ENCODE measurements around the genes ZSCAN5C and ZNF583.

DNA sequence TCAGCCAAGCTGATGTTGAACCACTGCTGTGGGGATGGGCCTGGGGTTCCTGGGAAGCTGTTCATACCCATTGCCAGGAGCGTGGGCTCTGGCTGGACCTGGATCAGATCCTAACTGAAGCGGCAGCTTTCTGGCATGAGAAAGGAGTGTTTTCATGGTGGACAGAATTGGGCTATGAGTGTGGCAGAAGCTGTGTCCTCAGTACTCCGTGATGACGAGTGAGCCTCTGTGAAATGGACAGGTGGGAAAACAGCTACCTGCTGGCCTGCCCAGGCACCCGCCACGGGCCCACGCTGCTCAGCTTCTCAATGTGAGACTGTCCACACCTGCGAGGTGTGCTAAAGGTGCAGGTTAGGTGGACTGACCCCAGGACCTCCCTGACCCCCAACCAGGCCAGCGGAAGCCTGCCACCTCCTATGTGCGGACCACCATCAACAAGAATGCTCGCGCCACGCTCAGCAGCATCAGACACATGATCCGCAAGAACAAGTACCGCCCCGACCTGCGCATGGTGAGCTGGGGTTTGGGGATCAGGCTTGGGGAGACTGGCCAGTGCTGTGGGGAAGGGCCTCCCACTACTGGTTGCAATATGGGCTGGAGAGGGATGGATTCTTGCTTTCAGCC lies 1.9 kb downstream of the RPL28 start:
- PRO-cap, 2 experiments, result no peak in any of the 2 experiments
- RAMPAGE, long total RNA, 5 experiments, result no peak in any of the 5 experiments

- PRO-cap, 2 experiments, result no peak in any of the 2 experiments
- RAMPAGE, long total RNA, 5 experiments, result no peak in any of the 5 experiments
Observed at GRCh38 chr19:55419816-55420059, 12.2 kb upstream of the UBE2S start.

- PRO-cap, 2 experiments, result peak in 1 of 2 experiments; most common plus-strand start chr19:55491352 (in 1)
- RAMPAGE, long total RNA, 5 experiments, result no peak in any of the 5 experiments
Observed at GRCh38 chr19:55490921-55491610, 2.8 kb downstream of the SSC5D start.

DNA sequence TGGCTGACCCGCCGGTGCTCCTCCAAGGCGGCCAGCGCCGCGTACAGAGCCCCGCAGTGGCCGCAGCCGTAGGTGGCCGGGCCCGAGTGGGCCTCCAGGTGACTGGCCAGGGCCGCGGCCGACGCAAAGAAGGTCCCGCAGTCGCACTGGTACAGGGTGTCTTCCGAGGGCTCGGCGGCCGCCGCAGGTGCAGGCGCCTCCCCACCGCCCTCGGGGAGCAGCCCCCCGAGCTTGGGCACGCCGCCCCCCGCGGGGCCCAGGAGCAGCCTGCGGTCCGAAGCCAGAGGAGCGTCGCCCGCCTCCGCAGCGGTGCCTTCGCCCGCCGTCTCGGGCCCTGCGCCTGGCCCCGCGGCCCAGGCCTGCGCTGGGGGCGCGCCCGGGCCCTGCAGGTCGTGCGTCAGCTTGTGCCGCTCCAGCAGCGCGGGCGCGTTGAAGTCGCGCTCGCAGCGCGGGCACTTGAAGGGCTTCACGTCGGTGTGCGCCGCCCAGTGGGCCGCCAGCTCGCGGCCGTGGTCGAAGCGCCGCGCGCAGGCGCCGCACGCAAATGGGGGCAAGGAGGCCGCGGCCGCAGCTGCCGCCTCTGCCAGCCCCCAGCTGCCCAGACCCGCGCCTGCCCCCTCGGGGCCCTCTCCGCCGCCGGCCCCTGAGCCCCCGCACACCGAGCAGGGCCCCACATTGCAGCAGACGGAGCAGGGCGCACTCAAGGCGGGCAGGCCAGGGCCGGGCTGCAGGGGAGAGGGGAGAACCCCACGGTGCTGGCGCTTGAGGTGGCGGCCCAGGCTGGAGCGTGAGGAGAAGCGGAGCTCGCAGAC lies 6.3 kb downstream of the FIZ1 start:
- PRO-cap, 2 experiments, result no peak in any of the 2 experiments
- RAMPAGE, long total RNA, 5 experiments, result no peak in any of the 5 experiments

GRCh38 chr19:55637068-55637691 lies 3.6 kb upstream of the ZNF580 start:
- PRO-cap, 2 experiments, result no peak in any of the 2 experiments
- RAMPAGE, long total RNA, 5 experiments, result no peak in any of the 5 experiments

GRCh38 chr19:55641654-55642424 lies 1.0 kb downstream of the ZNF580 start:
- PRO-cap, 2 experiments, result no peak in any of the 2 experiments
- RAMPAGE, long total RNA, 5 experiments, result no peak in any of the 5 experiments

GRCh38 chr19:55643771-55643832 lies 153 bp downstream of the ZNF581 start:
- PRO-cap, 2 experiments, result no peak in any of the 2 experiments
- RAMPAGE, long total RNA, 5 experiments, result no peak in any of the 5 experiments

DNA sequence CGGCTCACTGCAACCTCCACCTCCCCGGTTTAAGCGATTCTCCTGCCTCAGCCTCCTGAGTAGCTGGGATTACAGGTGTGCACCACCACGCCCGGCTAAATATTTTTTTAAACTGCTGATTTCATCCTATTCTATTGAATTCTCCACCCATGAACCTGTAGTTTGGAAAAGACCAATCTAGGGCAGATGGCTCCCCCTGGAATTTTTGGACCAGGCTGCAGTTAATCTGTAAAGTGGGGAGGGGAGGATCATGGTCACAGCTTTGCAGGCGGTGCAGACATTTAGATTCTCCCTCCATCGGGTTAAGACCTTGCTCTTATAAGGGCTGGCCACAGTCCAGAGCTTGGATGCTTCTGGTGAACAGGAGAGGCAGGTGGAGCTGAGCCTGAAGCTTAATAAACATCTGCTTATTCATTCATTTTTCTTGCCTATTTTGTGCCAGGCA lies 1.1 kb upstream of the CCDC106 start:
- PRO-cap, 2 experiments, result no peak in any of the 2 experiments
- RAMPAGE, long total RNA, 5 experiments, result no peak in any of the 5 experiments

DNA sequence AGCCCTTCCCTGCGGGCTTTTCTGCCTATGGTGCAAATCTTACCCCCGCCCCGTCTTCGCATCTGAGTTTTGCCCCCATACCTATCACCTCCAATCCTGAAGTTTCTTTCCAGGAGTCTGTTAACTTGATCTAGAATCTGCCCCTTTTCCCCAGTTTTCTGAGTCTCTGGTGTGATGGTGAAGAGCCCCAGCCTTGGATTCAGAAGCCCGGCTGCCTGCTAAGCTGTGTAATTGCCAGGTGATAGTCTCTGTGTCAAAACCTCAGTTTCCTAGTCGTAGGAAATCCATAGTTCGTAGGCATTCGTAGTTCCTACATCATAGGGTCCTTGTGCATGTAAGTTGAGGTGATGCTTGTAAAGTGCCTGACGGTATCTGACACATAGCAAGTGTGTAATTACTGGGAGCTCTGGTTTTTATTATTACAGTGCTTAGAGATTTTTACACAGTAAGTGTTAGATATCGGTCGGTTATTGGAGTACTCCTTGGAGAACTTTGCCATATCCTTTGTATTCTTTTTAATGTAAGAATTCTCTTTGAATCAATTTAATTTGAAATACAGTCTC lies 872 bp downstream of the EPN1 start:
- PRO-cap, 2 experiments, result no peak in any of the 2 experiments
- RAMPAGE, long total RNA, 5 experiments, result no peak in any of the 5 experiments

DNA sequence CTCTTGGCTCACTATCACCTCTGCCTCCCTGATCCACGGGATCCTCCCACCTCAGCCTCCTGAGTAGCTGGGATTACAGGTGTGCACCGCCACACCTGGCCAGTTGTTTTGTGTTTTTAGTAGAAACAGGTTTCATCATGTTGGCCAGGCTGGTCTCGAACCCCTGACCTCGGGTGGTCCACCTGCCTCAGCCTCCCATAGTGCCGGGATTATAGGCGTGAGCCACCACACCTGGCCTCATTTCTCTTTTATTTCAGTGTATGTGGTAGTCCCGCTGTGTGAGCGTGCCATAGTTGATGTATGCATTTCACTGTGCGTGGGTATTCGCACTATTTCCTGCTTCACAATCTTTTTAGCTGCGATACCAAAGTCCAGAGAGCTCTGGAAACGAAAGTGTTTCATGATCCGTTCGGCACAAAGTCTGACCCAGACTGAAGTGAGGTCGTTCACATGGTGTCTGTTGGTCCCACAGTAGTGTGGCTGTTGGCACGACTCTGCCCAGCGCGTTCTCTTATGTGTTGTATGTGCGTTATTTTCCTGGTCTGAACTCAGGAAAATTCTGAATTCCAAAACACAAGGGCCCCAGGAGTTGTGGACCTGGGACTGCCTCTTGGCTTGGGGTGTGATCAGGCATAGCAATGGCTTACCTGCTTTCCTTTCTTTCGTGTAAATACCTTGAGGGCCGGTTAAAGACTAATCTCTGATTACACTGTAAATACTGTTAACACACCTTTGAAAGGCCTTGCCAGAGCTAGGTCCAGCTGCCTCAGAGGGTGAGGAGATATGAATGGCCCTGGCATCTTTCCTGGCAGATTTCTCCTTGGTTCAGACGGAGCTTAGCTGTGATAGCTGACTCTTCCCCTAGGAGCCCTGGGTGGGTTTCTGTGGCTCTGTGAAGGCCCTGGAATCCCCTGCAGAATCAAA lies 8.7 kb downstream of the EPN1 start:
- PRO-cap, 2 experiments, result no peak in any of the 2 experiments
- RAMPAGE, long total RNA, 5 experiments, result no peak in any of the 5 experiments

- PRO-cap, 2 experiments, result no peak in any of the 2 experiments
- RAMPAGE, long total RNA, 5 experiments, result no peak in any of the 5 experiments
Observed at GRCh38 chr19:55688399-55689196, 13.6 kb downstream of the EPN1 start.

DNA sequence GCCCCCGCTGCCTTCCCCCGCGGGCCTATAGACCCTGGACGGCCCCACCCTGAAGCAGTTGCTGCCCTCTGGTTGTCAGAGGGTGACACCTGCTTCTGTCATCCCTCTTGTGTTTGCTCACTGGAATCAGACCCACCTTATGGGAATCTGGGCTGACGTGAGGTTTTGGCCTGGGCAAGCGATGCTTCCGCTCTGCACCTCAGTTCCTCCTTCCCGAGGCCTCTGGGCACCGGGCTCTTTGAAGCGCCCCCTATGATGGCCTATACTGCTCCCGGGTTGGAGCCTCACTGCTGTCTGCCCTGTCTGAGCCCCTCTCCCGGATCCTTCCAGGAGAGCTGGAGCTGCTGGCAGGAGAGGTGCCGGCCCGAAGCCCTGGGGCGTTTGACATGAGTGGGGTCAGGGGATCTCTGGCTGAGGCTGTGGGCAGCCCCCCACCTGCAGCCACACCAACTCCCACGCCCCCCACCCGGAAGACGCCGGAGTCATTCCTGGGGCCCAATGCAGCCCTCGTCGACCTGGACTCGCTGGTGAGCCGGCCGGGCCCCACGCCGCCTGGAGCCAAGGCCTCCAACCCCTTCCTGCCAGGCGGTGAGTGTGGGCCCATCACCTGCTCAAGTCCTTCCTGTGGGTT lies 19.5 kb downstream of the EPN1 start:
- PRO-cap, 2 experiments, result peak in 2 of 2 experiments; most common minus-strand start position 324 of the sequence (in 2)
- RAMPAGE, long total RNA, 5 experiments, result no peak in any of the 5 experiments

- PRO-cap, 2 experiments, result no peak in any of the 2 experiments
- RAMPAGE, long total RNA, 5 experiments, result no peak in any of the 5 experiments
Observed at GRCh38 chr19:55707275-55708475, 30.5 kb downstream of the NLRP9 start.

DNA sequence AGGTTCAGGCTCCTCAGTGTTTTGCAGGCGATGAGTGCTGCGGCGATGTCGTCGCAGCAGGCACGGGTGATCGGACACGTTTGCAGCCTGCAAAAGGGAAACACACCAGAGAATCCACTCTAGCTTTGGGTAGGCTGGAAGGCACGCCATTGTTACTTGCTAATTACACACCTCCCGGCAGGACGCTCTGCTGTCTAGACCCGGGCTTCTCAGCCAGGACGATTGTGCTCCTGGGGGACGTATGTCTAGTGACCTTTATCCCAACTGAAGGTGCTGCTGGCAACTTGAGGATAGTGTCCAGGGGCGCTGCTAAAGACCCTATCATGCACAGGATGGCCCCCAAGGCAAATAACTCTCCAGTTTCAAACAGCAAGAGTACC lies 26.3 kb downstream of the NLRP9 start:
- PRO-cap, 2 experiments, result no peak in any of the 2 experiments
- RAMPAGE, long total RNA, 5 experiments, result no peak in any of the 5 experiments

- PRO-cap, 2 experiments, result no peak in any of the 2 experiments
- RAMPAGE, long total RNA, 5 experiments, result no peak in any of the 5 experiments
Observed at GRCh38 chr19:56201914-56202554, at the start of gene ZSCAN5C. Gene ZSCAN5C (plus strand): TSS chr19:56202273.

- PRO-cap, 2 experiments, result peak in 2 of 2 experiments; most common plus-strand start chr19:56315277 (in 2); most common minus-strand start chr19:56315171 (in 1)
- RAMPAGE, long total RNA, 5 experiments, result no peak in any of the 5 experiments
Observed at GRCh38 chr19:56315064-56315658, 522 bp upstream of the ZSCAN5A start.

- PRO-cap, 2 experiments, result peak in 1 of 2 experiments; most common plus-strand start chr19:56404332 (in 1); most common minus-strand start chr19:56404264 (in 1)
- RAMPAGE, long total RNA, 5 experiments, result start-site peak on the plus strand in 3 of 5 experiments, at chr19:56404322-56404351 at its widest, 106 to 1,106 reads per replicate
Observed at GRCh38 chr19:56404175-56404723, at the start of gene ZNF583. Gene ZNF583 (plus strand): TSS chr19:56404332.

DNA sequence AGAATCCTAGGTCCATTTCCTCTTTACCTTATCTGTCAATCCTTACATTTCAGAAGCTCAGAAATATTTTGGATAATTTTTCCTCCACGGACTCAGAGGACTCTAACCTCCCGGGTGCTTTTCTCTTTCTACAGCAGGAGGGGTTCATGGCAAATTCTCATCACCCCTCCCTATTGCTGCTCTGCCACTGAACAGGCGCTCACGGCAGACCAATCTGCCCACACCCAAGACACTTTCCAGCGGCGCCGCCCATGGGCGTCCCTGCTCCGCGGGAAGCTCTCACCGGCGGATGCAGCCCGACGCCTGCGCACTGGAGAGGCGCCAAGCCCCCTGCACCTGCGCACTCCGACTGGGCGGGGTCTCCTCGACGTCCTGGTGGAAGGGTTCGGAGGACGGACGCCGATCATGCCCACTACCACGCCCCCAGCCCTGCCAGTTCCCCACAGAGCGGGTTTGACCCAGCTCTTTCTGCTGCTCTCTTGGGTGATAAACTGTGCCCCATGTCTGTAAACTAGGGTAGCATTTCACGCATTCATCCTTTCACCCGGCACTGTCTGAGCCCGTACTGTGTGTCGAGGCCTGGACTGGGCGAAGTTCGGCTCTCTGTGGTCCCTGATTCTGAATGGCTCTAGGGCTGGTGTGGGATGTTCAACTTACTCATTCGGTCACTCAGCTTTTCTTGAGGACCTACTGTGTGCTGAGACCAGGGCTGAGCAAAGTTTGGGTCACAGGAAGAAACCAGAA lies 10.7 kb downstream of the ZNF835 start:
- PRO-cap, 2 experiments, result no peak in any of the 2 experiments
- RAMPAGE, long total RNA, 5 experiments, result no peak in any of the 5 experiments

DNA sequence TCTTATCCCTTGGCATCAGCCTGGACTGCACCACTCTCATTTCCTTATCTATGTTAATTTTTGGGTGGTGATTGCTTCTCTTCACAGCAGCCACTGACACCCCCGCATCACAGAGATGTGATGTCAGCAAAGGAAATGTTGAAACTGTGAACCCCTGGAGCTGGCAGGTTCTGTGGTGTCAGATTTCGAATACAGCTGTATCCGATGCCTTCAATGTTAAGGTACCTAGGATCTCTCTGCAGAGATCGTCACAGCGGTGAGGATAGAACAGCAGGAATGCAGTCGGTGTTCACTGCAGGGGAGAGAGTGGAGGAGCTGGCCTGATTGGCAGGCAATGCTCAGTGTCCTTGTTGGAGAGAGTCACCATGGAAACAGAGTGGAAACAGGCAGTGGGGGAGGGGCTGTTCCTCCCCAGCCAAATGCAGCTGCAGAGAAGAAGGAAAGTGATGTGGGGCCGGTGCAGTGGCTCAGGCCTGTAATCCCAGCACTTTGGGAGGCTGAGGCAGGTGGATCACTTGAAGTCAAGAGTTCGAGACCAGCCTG lies 79.5 kb upstream of the ZNF835 start:
- PRO-cap, 2 experiments, result no peak in any of the 2 experiments
- RAMPAGE, long total RNA, 5 experiments, result no peak in any of the 5 experiments

GRCh38 chr19:56842281-56842609 lies 1.7 kb upstream of the PEG3 start:
- PRO-cap, 2 experiments, result no peak in any of the 2 experiments
- RAMPAGE, long total RNA, 5 experiments, result no peak in any of the 5 experiments

All from thyroid gland (tissue), 7 donors.